ENCODE results near the gene CELA3A.

GRCh38 chr1:21956684-21957581 lies 19.8 kb upstream of the HSPG2 start:
- PRO-cap: no peak

GRCh38 chr1:22001303-22001899 lies at the start of gene CELA3A:
Gene CELA3A, plus strand, starts transcription at chr1:22001657.
- PRO-cap: no peak

DNA sequence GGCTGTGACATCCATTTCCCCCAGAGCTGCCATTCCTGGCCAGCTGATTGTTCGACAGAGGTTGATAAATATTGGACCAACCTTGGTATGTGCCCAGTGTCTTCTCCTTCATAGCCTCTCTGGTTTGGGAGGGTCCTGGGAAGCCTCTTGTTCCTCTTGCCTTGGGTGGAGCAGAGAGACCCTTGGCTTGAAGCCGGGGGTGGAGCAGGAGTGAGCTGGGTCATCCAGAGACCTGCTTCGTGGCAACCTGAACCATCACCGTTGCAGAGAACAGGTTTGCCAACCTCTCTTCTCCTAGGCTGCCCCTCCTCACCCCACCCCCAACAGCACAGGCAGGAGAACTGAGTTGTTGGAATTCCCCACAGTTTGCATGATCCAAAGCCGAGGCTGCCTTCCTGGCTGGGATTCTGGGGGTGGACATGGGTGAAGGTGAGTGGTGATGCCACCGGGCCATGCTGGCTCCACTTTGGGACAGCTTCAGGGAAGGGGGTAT lies 2.3 kb downstream of the WNT4 start:
- PRO-cap: no peak

GRCh38 chr1:22141770-22142458 lies 983 bp downstream of the WNT4 start:
- PRO-cap: no peak

- PRO-cap: no peak
Measured at GRCh38 chr1:22259852-22260117, 116.9 kb upstream of the WNT4 start.

- PRO-cap: no peak
Measured at GRCh38 chr1:22262496-22262985, 119.6 kb upstream of the WNT4 start.

GRCh38 chr1:22428466-22429046 lies 23.1 kb upstream of the ZBTB40 start:
- PRO-cap: no peak

DNA sequence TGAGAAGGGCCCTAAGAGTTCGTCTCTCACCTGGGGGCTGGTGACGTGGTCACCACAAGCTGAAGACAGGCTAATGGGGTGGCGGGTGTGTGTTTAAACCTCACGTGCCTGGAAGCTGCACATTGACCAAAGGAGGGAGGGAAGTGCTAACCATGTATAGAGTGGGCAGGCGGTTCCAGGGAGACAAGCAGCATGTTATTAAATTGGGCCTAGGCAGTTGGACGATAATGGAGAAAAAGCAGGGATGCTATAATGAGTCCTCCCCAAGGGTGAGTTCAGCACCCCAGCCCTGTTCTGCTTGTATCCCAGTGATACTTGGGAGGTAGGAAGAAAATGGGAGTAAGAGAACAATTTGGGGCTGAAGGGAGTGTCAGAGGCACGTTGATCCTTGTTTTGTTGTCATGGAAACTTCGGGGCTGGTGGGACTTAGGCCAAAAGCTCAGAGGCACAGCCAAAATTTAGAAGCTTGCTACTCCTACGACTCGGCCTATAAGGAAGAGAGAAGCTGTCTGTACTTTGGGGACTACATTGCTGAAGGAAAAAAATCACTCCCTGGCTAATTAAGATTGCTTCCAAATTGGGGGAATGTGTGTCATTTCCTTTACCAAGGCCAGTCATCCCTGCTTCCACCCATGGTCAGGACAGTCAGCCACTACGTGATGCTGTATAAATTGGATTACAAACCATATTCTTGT lies 33.2 kb upstream of the EPHA8 start:
- PRO-cap: no peak

DNA sequence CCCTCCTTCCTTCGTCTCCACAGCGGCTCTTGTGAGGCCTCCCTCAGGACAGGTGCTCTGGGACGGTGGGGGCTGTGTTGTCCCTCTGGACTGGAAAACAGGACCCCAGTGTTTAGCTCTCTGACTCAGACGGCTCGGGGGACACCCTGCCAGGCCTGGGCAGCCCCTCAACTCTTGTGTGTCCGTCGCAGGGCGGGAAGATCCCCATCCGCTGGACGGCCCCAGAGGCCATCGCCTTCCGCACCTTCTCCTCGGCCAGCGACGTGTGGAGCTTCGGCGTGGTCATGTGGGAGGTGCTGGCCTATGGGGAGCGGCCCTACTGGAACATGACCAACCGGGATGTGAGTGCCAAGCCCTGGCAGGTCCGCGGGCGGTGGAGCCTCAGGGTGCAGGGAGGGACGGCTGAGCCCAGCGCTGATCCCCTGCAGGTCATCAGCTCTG lies 35.9 kb upstream of the C1QA start:
- PRO-cap: no peak

GRCh38 chr1:22639201-22639846 lies 2.9 kb downstream of the C1QA start:
- PRO-cap: no peak

DNA sequence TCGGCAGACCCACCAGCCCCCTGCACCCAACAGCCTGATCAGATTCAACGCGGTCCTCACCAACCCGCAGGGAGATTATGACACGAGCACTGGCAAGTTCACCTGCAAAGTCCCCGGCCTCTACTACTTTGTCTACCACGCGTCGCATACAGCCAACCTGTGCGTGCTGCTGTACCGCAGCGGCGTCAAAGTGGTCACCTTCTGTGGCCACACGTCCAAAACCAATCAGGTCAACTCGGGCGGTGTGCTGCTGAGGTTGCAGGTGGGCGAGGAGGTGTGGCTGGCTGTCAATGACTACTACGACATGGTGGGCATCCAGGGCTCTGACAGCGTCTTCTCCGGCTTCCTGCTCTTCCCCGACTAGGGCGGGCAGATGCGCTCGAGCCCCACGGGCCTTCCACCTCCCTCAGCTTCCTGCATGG lies 4.0 kb downstream of the C1QC start:
- PRO-cap: no peak

DNA sequence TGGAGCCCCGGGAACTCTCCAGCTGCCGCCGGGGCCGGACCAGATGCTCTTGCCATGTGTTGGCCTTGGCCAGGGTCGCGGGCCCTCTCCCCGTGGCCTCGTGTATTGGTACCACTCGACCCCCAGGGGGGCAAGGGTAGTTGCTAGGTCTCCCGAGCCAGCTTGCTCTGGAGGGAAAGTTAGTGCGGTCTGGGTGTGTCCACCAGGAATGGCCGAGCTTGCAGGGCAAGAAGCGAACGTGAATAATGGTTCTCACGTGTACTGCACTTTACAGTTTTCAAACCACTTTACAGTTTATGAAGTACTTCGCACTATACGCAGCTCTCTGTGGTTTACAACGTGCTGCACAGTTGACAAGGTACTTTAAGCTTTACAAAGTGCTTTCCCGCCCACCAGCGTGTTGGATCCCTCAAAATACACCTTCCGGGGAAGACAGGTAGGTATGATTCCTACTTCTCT lies 1.1 kb downstream of the EPHB2 start:
- PRO-cap: no peak

- PRO-cap: no peak
Measured at GRCh38 chr1:22792461-22793150, 82.0 kb downstream of the EPHB2 start.

DNA sequence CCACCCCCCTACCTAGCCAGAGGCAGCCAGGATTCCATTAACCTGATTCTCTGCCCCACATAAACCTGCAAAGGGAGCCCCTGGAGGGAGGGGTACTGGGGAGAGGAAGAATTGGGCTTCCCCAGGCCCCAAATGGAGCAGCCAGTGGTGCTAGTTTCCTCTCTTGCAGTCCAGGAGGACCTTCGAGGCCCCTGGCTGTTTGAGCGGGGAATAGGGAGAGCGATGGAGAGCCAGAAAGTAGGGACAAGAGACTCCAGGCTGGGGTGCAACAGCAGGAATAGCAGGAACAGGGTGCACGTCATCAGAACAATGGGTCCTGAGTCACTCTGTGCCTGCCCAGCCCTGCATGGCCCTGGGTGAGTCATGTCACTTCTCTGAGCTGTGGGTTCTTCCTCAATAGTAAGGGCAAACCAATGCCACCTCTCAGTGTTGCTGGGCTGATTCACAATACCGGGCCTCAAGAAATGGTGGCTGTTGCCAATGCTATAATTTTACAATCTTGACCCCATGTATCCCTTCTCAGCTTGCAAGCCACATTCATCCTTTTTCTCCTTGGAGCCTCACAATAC lies 121.3 kb downstream of the EPHB2 start:
- PRO-cap: no peak

DNA sequence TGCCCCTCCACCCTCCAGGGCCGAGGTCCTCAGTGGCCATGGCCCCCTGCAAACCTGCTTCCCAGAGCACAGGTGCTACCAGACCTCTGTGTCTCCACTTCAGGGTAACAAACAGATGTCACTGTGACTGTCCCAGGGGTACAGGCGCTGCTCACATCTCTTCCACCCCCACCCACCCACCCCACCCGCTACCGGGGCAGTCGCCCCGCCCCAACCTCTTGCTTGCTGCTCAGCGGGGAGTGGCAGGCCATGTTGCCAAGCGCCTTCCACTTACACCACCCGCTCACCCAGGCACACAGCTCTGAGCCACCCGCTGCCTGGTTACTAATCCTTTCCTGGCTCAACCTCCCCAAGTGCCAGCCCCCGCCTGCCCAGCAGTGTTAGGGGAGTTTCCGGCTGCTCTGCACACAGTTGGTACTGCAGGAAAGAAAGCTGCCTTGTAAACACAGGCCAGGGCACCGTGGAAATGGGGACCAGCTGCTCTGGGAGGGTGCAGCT lies 56.3 kb downstream of the LACTBL1 start:
- PRO-cap: no peak

DNA sequence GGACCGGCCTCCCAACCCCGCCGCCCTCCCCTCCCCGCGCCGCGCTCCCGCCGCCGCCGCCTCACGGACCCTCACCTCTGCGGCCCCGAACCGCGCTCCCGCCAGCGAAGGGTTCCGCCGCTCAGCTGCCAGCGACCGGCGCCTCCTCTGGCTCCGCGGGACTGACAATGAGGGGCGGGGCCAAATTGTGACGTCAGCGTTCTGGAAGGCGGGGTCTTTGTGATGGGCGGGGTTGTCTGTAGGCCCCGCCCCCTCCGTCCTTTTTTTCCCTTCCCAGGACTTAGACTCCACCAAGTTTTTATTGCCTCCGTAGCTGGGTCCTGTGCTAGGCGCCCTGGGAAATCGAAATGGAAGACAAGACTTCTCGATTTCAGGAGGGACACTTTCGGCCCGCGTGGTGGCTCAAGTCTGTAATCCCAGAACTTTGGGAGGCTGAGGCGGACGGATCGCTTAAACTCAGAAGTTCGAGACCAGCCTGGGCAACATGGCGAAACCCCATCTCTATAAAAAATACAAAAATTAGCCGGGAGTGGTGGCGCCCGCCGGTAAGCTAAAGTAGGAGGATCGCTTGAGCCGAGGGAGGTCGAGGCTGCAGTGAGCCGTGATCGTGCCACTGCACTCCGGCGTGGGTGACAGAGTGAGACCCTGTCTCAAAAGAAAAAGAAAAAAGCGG lies 48.5 kb downstream of the HTR1D start:
- PRO-cap: unidirectional peak, minus-strand start at position 166 of the sequence

DNA sequence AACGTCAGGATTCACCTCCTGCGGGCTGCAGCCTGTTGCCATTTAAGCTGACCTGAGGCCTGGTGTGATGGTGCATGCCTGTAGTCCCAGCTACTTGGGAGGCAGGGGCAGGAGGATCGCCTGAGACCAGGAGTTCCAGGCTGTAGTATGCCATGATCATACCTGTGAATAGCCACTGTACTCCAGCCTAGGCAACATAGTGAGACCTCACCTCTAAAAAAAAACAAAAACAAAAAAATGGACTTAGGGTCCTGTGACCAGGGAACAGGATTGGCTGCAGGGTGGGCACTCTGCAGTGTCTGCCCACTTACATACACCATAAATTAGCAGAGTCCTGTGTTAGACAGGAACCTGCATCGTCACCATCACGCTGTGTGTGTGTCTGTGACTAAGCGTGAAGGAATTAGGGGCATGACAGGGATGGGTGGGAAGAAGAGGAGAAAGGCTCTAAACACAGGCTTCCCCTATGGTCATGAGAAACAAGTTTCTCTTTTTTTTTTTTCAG lies 28.6 kb downstream of the HTR1D start:
- PRO-cap: no peak

- PRO-cap: no peak
Measured at GRCh38 chr1:23304120-23304768, 39.8 kb downstream of the HNRNPR start.

GRCh38 chr1:23321227-23321975 lies 22.7 kb downstream of the HNRNPR start:
- PRO-cap: no peak

DNA sequence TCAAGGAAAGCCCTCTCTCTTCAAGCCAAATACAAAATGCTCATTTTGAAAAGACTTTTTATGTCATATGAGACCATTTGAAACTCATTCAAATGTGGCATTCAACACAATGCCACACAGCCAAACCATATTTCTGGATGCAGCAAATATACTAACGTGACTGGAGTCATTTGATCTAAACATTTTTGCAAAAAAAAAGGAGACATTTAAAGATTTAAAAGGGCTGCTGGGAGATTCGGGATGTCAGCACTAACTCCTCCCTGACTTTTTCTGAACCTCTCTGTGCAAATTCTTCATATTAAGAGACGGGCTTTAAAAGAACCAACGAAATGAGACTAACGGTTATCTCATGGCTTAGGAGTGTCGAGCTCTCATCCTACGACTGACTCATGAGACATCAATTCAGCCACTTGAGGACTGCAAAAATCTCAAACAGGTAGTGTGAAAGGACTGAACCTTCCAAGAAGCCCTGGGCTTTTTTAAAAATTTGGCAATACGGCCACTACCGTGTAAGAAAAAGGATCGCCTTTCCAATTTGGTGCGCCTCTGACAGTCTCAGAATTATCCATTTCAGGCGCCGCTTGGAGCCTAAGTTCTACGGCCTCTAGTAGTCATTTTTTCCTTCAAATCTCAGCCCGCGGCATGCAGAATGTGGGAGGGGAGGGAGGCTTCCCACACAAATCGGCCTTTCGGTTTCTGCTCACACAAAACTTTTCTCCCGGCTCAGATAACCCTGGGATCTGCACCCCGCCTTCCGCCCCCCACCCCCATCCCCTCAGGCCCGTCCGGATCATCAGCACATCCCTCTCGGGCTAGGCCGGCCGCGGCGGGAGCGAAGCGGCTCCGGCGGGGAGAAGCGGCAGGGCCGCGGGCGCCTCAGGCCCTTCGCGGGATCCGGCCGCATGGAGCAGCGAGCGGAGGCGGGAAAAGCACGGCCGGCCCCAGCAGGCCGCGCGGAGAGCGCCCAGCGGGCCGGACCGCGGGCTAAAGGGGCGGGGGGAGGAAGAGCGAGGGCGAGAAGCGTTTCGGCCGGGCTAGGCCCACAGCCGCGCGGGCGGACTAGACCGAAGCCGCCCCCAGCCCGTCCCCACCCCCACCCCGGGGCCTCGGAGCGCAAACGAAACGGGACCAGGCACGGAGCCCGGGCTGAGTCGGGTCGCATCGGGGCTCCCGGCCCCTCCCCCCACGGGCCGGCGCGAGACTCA lies 677 bp downstream of the HNRNPR start:
- PRO-cap: unidirectional peak, plus-strand start at position 903 of the sequence